Suprapubic skin (tissue), 4 donors: Measurements from ENCODE around the gene LIG4.

- PRO-cap, result no peak
- RAMPAGE, long total RNA, 4 experiments, result no peak in any of the 4 experiments
Observed at GRCh38 chr13:106649359-106650001, 81.5 kb upstream of the ARGLU1 start.

- PRO-cap, result no peak
- RAMPAGE, long total RNA, 4 experiments, result no peak in any of the 4 experiments
Observed at GRCh38 chr13:107401721-107402304, 465.5 kb downstream of the NALF1 start.

GRCh38 chr13:108214881-108216053 lies at the start of gene LIG4:
Gene LIG4 (minus strand): TSS chr13:108215536.
- PRO-cap, result bidirectional peak, plus-strand start at chr13:108215622, minus-strand start at chr13:108215336
- RAMPAGE, long total RNA, 4 experiments, result start-site peak on the minus strand in 2 of 4 experiments, at chr13:108215504-108216057 at its widest, 5 to 9 reads per replicate

DNA sequence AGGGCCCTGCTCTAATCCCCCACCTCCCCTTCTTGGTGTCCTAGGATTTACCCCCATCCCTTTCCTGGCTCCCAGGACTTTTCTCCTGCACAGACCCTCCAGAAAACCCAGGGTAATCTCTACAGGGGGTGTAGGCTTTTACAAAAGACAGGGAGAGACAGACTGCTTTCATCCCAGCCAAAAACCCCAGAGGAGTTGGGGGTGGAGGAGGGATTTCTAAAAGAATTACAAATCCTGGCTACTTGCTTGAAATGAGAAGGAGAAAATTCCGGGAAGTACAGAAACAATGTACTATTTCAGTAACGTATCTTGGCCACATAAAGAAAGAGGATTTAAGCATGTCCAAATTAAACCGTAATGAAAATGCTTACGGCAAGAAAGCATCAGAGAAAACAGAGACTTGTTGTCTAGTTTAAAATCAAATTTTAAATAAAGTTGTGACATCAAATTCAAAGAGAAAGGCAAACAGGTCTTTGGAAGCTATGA lies 133.4 kb downstream of the TNFSF13B start:
- PRO-cap, result no peak
- RAMPAGE, long total RNA, 4 experiments, result no peak in any of the 4 experiments

DNA sequence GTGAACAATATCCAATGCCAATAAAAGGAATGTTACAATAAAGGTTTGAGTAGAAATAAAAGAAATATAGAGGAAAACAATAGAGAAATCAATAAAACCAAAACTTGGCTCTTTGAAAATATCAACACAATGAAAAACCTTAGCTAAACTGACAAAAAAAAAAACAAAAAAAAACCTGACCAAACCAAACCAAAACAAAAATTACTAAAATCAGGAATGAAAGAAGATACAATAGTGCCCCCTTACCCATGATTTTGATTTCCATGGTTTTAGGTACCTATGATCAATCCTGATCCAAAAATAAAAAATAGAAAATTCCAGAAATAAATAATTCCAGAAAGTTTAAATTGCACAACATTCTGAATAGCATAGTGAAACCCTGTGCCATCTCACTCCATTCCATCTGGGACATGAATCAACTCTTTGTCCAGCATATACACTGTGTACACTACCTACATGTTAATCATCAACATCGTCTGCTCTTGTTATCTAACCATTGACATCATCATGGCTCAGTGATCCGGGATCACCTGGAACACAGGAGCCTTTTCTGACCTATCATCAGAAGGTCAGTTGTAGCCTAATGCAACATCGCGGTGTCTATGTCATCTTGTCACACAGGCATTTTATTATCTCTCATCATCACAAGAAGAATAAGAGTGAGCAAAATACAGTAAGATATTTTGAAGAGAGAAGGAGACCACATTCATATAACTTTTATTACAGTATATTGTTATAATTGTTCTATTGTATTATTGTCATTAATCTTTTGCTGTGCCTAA lies 75.6 kb downstream of the MYO16 start:
- PRO-cap, result no peak
- RAMPAGE, long total RNA, 4 experiments, result no peak in any of the 4 experiments

GRCh38 chr13:108734501-108735139 lies 105.2 kb downstream of the MYO16 start:
- PRO-cap, result no peak
- RAMPAGE, long total RNA, 4 experiments, result no peak in any of the 4 experiments

GRCh38 chr13:108957935-108958207 lies 328.5 kb downstream of the MYO16 start:
- PRO-cap, result no peak
- RAMPAGE, long total RNA, 4 experiments, result no peak in any of the 4 experiments

GRCh38 chr13:109154089-109155017 lies 524.9 kb downstream of the MYO16 start:
- PRO-cap, result no peak
- RAMPAGE, long total RNA, 4 experiments, result no peak in any of the 4 experiments

- PRO-cap, result no peak
- RAMPAGE, long total RNA, 4 experiments, result no peak in any of the 4 experiments
Observed at GRCh38 chr13:109155929-109157017, 526.9 kb downstream of the MYO16 start.

DNA sequence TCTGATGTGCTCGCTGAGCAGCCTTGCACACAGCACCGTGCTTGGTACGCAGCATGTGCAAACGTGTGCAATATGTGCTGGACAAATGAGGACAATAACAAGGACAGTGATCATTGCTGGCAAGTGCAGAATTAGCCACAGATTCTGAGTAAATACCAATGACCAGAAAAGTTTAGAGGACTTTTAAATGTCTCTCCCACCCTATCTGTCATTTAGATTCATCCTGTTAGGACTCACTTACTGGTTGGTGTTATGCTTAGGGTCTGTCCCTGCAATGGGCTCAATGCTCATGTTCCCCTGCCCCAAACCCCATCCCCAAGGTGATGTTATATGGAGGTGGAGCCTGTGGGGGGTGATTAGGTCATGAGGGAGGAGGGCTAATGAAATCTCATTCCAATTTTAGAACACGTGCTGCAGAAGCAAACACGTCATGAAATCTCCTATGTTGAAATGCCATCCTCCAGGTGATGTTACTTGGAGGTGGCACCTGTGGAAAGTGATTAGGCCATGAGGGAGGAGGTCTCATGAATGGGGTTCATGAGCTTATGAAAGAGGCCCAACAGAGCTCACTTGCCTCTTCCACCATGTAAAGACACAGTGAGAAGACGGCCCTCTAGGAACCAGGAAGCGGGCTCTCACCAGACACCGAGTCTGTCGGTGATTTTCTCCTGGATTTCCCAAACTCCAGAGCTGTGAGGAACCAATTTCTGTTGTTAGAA lies 391.0 kb downstream of the IRS2 start:
- PRO-cap, result no peak
- RAMPAGE, long total RNA, 4 experiments, result no peak in any of the 4 experiments

- PRO-cap, result no peak
- RAMPAGE, long total RNA, 4 experiments, result no peak in any of the 4 experiments
Observed at GRCh38 chr13:109756703-109757163, 29.6 kb downstream of the IRS2 start.

DNA sequence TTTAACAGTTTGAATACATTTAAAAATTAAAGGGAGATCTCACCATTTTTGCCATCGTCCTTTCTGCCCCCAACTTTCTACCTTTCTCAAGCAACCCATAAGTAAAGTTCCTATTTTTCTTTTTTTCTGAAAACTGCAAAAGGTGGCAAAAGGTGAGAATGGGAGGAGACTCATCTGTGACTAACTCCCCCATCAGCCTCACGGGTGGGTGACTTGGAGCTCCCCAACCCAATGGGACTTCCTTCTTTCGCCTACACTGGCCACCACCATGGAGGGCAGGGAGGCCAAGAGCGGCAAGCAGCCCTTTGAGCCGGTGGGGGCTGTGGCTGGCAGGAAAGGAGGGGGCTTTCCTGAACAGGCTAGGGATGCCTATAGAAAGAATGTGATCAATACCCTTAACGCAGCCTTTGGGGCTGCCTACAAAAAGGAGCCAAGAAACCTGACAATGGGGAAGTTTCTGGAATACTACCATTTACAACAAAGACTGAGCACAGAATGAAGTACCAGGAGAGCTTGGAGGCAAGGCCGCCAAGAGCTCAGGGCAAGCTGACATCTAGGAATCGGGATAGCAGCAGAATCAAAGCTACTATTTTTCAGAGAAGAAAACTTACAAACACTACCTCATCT lies 16.4 kb downstream of the IRS2 start:
- PRO-cap, result no peak
- RAMPAGE, long total RNA, 4 experiments, result no peak in any of the 4 experiments

- PRO-cap, result no peak
- RAMPAGE, long total RNA, 4 experiments, result no peak in any of the 4 experiments
Observed at GRCh38 chr13:109785087-109785437, 1.3 kb downstream of the IRS2 start.

- PRO-cap, result no peak
- RAMPAGE, long total RNA, 4 experiments, result no peak in any of the 4 experiments
Observed at GRCh38 chr13:109816170-109816457, 29.7 kb upstream of the IRS2 start.

DNA sequence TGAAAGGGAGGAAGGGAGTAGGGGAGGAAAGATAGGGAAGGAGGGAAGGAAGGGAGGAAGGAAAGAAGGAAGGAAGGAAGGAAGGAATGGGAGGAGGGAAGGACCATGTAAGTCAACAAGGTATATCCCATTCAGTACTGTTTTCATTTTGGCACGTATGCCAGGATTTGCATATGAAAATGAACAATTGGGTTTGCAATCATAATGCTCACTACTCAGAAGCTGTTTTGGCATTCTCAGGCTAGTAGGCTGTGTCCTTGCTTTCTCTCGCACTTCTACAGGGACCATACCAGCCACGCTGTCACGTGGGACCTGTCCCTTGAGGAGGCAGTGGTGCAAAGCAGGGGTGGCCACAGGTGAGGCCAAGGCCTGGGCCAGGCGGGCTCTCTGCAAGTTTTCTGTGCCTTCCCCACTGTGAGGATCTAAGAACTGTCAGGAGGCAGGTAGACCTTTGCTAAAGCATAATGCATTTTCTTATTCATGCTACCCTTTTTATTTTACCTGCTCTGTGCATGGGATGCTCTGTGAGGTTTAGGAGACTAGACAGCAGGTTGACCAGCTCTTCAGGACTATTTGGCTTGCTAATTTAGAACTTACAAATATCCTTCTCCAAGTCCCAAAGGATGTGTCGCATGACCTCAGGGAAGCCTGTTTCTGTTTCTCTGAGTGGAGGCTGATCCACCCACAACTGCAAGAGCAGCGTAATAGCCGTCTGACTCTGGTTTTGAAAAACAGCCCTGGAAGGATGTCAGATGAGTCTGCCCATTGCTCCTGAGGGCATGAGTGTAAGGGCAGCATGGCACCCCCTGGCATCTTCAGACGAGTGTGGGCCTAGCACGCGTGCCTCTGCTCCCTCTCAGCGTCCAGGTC lies 89.4 kb upstream of the IRS2 start:
- PRO-cap, result no peak
- RAMPAGE, long total RNA, 4 experiments, result no peak in any of the 4 experiments

- PRO-cap, result no peak
- RAMPAGE, long total RNA, 4 experiments, result no peak in any of the 4 experiments
Observed at GRCh38 chr13:110024120-110024376, 237.7 kb upstream of the IRS2 start.

- PRO-cap, result no peak
- RAMPAGE, long total RNA, 4 experiments, result no peak in any of the 4 experiments
Observed at GRCh38 chr13:110178713-110179527, 128.0 kb downstream of the COL4A1 start.

DNA sequence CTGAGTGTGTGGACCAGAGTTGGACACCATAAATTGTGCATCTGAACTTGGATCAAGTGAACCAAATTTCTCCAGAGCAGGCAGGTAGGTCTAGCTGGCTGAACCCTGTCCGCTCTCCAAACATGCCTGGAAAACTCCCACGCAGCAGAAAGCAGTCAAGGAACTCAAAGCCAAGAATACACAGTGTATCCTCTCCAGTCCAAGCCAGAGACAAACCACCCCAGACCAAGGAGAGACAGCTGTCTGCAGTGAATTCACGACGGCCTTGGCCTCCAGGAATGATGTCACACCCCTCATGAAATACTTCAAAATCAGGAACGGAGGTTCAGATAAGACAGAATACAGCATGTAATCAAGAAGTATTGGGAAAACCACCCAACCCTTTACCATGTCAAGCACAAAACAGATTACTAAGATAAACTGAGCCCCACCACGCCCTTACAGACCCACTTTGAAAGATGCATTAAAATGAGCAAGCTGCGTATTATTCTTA lies 44.0 kb downstream of the COL4A1 start:
- PRO-cap, result no peak
- RAMPAGE, long total RNA, 4 experiments, result no peak in any of the 4 experiments

DNA sequence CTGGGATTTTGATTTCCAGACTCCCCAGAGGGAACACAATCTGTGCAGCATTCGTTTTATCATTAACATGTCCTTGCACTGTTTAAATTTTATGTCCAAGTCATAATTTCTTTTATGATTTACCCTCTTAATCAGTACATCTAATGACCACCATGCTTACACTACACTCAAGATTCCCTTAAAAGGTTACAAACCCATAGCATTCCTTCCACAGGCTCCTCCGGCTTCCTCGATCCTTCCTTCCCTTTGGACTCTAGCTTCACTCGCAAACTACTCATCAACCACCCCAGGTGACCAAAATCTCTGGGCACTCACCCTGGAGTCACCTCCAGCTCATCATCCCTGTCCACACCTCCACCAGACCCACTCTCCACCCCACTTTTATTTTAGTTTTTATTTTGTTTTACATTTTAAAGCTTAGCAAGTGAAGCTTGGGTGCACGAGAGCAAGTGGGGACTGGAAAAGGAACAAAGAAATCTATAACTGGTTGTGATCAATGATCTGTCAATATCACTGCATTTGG lies 16.6 kb downstream of the COL4A1 start:
- PRO-cap, result no peak
- RAMPAGE, long total RNA, 4 experiments, result no peak in any of the 4 experiments

- PRO-cap, result no peak
- RAMPAGE, long total RNA, 4 experiments, result no peak in any of the 4 experiments
Observed at GRCh38 chr13:110338246-110339416, 31.5 kb downstream of the COL4A2 start.